ENCODE measurements around a stretch of chr17.

DNA sequence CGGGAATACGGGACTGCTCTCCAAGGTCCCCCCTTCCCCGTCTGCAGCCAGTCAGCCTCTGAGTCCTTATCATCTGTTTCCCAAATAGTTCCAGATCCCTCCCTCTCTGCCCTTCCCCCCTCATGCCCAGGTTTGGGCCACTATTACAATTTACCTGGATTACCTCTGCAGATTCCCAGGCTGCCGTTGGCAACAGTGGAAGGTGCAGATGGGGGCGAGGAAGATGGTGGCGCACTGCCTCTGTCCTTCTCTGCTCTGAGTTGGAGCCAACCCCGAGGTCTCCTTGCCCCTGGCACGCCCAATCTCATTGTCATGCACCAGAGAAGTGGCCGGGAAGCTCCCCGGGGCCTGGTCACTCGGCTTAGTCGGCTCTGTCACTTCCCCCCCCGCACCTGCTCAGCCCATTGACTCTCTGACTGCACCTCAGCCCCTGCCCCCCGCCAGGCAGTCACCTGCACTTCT lies 18.3 kb upstream of the RPTOR start:
- RRBS, 2 experiments: no CpG with 5 or more reads among the region's 14 CpGs
CAGE:
- cytosol, long polyA minus RNA: no peak
- cytosol, long polyA plus RNA: no peak
- long polyA plus RNA: no peak
- nucleus, long polyA minus RNA: no peak
- nucleus, long polyA plus RNA: no peak

- RRBS, 2 experiments: no CpG with 5 or more reads among the region's 9 CpGs
CAGE:
- cytosol, long polyA minus RNA: no peak
- cytosol, long polyA plus RNA: no peak
- long polyA plus RNA: no peak
- nucleus, long polyA minus RNA: no peak
- nucleus, long polyA plus RNA: no peak
Measured at GRCh38 chr17:80718428-80718975, 173.9 kb downstream of the RPTOR start.

DNA sequence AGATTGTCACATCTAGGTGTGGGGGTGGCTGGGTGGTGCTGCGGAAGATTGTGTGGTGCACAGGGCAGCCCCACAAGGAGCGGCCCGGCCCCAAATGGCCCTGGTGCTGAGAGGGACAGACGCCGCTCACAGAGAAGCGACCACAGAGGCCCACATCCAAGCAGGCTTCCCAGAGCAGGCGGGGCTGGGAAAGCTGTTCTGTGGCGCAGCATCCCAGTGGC lies 181.2 kb downstream of the RPTOR start:
- RRBS, 2 experiments: no CpG with 5 or more reads among the region's 8 CpGs
CAGE:
- cytosol, long polyA minus RNA: no peak
- cytosol, long polyA plus RNA: no peak
- long polyA plus RNA: no peak
- nucleus, long polyA minus RNA: no peak
- nucleus, long polyA plus RNA: no peak

- RRBS, 2 experiments: 94 to 98% methylated on average over 5 of the region's 12 CpGs
CAGE:
- cytosol, long polyA minus RNA: no peak
- cytosol, long polyA plus RNA: no peak
- long polyA plus RNA: no peak
- nucleus, long polyA minus RNA: no peak
- nucleus, long polyA plus RNA: no peak
Measured at GRCh38 chr17:80762154-80762656, 217.6 kb downstream of the RPTOR start.

- RRBS, 2 experiments: no CpG with 5 or more reads among the region's 8 CpGs
CAGE:
- cytosol, long polyA minus RNA: no peak
- cytosol, long polyA plus RNA: no peak
- long polyA plus RNA: no peak
- nucleus, long polyA minus RNA: no peak
- nucleus, long polyA plus RNA: no peak
Measured at GRCh38 chr17:80773078-80773496, 218.6 kb upstream of the CHMP6 start.

DNA sequence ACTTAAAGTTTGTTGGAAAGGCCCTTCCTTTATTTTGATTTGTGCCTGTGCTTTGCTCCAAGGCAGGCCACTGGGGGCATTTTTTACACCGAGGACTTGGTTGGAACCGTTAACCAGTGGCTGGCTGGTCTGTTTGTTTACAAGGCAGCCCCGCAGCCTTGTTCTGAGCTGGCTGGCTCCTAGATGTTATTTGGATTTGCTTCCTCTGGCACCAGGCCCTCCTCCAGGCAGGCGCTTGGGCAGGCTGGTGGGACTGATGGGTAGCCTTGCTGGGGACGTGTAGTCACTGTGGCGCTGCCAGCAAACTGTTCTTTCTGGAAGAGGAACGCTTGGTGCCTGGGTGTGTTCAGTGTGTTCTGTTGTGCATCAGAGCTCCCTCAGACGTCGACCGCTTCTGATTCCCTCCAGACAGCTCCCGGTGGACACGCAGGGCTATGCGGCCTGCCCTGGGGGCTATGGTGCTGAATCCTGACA lies 218.1 kb upstream of the CHMP6 start:
- RRBS, 2 experiments: no CpG with 5 or more reads among the region's 13 CpGs
CAGE:
- cytosol, long polyA minus RNA: no peak
- cytosol, long polyA plus RNA: no peak
- long polyA plus RNA: no peak
- nucleus, long polyA minus RNA: no peak
- nucleus, long polyA plus RNA: no peak

DNA sequence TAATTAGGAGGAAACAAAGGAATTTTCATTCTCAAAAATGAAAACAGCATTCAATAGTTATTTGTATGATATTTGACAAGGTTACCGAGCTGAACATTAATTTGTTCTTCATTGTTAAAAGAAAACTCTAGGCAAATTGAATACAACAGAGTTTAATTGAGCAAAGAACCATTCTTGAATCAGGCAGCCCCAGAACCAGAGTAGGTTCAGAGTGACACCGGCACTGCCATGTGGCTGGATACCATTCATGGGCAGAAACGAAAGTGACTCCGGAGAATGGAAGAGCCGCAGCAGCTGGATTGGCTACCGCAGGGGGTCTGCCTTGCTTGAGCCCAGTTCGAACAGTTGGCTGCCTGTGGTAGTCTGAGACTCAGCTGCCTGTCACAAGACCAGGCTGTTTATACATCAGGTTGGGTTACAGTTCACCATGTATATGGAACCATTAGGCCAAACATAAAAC lies 205.3 kb upstream of the CHMP6 start:
- RRBS, 2 experiments: no CpG with 5 or more reads among the region's 7 CpGs
CAGE:
- cytosol, long polyA minus RNA: no peak
- cytosol, long polyA plus RNA: no peak
- long polyA plus RNA: no peak
- nucleus, long polyA minus RNA: no peak
- nucleus, long polyA plus RNA: no peak

GRCh38 chr17:80859096-80859706 lies 132.4 kb upstream of the CHMP6 start:
- RRBS, 2 experiments: 94 to 96% methylated on average over 8 of the region's 24 CpGs
CAGE:
- cytosol, long polyA minus RNA: no peak
- cytosol, long polyA plus RNA: no peak
- long polyA plus RNA: no peak
- nucleus, long polyA minus RNA: start-site peak on the plus strand at chr17:80858842-80859584, 27 reads
- nucleus, long polyA plus RNA: no peak

DNA sequence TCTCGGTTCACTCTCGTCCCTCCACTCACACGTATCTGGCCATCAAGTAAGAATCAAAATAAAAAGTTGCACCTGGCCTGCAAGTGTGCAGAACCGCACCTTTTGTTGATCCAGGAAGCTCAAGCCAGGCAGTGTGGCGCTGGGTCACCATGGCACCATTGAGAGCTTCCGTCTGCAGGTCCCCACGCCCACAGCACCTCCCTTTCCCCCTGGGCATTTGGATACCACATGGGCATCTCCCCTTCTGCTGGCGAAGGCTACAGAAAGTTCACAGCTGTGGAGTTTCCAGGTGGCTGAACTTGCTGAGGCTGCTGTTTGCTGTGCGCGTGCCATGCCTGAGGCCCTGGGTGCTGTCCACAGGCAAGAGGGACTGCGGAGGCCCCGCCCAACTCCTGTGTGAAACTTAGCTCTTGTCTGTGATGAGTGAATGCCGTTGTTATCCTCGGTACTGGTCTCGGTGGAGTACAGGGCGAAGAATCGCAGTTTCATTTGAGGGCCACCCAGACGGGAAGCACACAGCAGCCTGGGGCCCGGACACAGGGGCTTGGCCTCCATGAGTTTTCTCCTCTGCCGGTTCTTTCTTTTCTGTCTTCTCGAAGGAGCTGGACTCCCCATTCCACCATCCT lies 90.8 kb upstream of the CHMP6 start:
- RRBS, 2 experiments: no CpG with 5 or more reads among the region's 21 CpGs
CAGE:
- cytosol, long polyA minus RNA: no peak
- cytosol, long polyA plus RNA: no peak
- long polyA plus RNA: no peak
- nucleus, long polyA minus RNA: no peak
- nucleus, long polyA plus RNA: no peak

DNA sequence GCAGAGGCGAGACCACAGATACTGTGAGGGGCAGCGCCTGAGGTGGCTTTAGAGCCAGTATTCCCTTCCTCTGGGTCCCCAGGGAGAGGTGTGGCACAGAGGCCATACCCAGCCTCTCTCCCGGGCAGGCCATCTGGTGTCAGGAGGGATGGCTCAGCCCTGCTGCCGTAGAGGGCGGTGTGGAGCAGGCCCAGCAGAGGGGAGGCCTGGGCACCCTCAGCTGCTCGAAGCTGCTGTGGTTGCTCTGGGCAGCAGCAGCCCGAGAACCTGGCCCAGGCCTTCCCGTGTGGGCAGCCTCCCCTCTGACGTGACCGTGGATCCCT lies 32.8 kb upstream of the CHMP6 start:
- RRBS, 2 experiments: no CpG with 5 or more reads among the region's 10 CpGs
CAGE:
- cytosol, long polyA minus RNA: no peak
- cytosol, long polyA plus RNA: no peak
- long polyA plus RNA: no peak
- nucleus, long polyA minus RNA: no peak
- nucleus, long polyA plus RNA: no peak

DNA sequence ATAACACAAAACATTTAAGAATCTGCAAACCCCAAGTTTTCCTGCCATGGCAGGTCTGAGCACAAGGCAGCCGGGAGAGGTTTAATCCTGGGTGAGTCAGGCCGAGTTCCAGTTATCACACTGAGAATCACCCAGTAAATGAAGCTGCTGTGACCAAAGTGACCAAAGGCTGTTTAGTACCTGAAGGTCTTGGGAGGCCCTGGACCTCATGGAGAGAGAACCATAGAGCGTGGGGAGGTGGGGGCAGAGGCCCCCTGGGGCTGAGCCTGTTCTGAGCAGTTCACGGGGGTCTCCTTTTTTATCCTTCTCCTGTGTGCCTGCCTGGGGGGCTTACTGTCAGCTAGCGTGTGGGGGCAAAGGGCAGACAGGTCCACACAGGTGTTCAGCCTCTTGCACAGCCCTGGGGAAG lies 15.7 kb upstream of the BAIAP2 start:
- RRBS, 2 experiments: 5 to 9% methylated on average over 1 of the region's 5 CpGs
CAGE:
- cytosol, long polyA minus RNA: no peak
- cytosol, long polyA plus RNA: no peak
- long polyA plus RNA: no peak
- nucleus, long polyA minus RNA: no peak
- nucleus, long polyA plus RNA: no peak

GRCh38 chr17:81025267-81025791 lies 9.6 kb upstream of the BAIAP2 start:
- RRBS, 2 experiments: no CpG with 5 or more reads among the region's 16 CpGs
CAGE:
- cytosol, long polyA minus RNA: no peak
- cytosol, long polyA plus RNA: no peak
- long polyA plus RNA: no peak
- nucleus, long polyA minus RNA: no peak
- nucleus, long polyA plus RNA: no peak

DNA sequence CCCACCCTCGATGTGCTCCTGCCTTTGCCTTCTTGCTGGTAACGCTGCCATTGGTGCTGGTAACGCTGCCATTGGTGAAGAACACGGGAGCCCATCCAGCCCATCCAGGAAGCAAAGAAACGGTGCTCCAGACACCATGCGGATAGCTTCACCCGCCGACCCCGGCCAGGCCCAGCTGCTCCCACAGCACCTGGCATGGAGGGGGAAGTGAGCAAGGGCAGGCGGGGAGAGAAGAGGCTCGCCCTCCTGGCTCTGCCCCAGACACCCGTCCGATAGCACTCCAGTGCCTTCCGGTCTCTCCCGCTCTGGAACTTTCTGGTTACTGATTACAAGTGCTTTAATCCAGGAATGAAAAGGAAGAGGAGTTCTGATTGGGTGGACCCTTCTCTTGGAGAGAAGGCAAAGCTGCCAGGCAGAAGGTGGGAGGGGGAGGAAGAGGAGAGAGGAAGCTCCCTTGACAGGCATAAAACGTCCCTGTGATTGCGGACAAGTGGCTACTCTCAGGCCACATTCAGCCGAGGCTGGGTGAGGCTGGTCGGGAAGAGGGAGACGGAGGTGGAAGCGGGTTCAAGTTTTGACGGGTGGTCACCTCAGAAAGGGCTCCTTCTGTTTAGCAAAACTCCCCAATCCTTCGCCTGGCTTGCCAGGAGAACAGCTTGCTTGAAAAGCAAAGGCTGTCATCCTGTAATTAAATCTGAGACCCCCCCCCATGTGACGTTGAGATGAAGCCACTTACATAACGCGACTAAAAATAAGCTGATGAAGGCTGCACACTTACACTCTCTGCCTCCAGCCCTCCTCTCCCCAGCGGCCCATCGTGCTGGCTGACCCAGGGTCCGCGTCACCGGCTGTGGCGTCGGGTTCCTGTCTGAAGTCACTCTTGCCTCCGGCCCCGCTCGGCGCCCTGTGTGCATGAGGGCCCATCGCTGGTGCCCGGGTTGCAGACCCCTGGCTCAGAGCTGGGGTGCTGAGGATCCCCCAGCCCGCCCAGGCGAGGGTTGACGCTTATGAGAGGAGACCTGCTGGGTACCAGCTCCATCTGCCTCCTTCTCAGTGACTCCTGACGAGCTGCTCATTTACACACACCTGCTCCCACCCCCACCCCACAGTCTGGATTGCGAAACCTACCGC lies 3.6 kb upstream of the BAIAP2 start:
- RRBS, 2 experiments: 92 to 94% methylated on average over 9 of the region's 45 CpGs
CAGE:
- cytosol, long polyA minus RNA: no peak
- cytosol, long polyA plus RNA: no peak
- long polyA plus RNA: no peak
- nucleus, long polyA minus RNA: no peak
- nucleus, long polyA plus RNA: no peak

DNA sequence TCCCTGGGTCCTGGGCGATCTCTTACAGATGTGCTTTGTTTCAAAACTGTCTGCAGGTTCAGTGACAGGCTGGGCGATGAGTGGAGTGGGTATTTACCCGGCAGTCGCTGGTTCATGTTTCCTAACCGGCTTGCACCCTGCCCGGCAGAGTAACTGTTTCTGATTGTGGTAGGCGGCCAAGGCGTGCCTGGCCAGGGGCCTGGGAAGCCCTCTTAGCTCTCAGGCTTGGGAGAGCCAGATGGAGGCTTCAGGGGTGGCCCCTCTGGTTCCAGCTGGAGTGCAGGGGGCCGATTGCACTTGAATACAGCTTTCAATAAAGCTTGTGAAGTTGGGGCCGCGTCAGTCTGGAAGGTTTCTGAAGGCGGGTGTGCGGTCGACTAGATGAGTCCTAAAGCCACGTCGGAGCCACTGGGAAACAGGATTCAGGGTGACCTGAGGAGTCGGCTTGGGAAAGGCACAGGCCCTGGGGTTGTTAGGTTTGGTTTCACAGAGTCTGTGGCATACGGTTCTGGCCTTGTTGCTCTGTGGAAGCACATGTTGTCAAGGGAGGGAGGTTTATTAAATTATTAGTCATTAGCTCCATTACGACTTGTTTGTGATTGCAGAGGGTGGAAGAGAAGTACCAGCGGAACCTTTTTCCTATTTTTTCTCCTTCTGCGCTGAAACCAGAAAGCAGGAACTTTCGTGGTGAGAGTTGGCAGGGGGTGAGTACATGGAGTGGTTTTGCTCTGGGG lies 1.5 kb downstream of the BAIAP2 start:
- RRBS, 2 experiments: no CpG with 5 or more reads among the region's 22 CpGs
CAGE:
- cytosol, long polyA minus RNA: no peak
- cytosol, long polyA plus RNA: no peak
- long polyA plus RNA: no peak
- nucleus, long polyA minus RNA: no peak
- nucleus, long polyA plus RNA: no peak

GRCh38 chr17:81043544-81044496 lies 8.9 kb downstream of the BAIAP2 start:
- RRBS, 2 experiments: 2 to 3% methylated on average over 4 to 5 of the region's 50 CpGs
CAGE:
- cytosol, long polyA minus RNA: no peak
- cytosol, long polyA plus RNA: no peak
- long polyA plus RNA: no peak
- nucleus, long polyA minus RNA: no peak
- nucleus, long polyA plus RNA: no peak

GRCh38 chr17:81085784-81086185 lies 50.8 kb downstream of the BAIAP2 start:
- RRBS, 2 experiments: 97 to 100% methylated on average over 2 of the region's 15 CpGs
CAGE:
- cytosol, long polyA minus RNA: no peak
- cytosol, long polyA plus RNA: no peak
- long polyA plus RNA: no peak
- nucleus, long polyA minus RNA: no peak
- nucleus, long polyA plus RNA: no peak

- RRBS, 2 experiments: 97 to 99% methylated on average over 3 of the region's 35 CpGs
CAGE:
- cytosol, long polyA minus RNA: no peak
- cytosol, long polyA plus RNA: no peak
- long polyA plus RNA: no peak
- nucleus, long polyA minus RNA: no peak
- nucleus, long polyA plus RNA: no peak
Measured at GRCh38 chr17:81117658-81118747, 47.3 kb upstream of the PVALEF start.

DNA sequence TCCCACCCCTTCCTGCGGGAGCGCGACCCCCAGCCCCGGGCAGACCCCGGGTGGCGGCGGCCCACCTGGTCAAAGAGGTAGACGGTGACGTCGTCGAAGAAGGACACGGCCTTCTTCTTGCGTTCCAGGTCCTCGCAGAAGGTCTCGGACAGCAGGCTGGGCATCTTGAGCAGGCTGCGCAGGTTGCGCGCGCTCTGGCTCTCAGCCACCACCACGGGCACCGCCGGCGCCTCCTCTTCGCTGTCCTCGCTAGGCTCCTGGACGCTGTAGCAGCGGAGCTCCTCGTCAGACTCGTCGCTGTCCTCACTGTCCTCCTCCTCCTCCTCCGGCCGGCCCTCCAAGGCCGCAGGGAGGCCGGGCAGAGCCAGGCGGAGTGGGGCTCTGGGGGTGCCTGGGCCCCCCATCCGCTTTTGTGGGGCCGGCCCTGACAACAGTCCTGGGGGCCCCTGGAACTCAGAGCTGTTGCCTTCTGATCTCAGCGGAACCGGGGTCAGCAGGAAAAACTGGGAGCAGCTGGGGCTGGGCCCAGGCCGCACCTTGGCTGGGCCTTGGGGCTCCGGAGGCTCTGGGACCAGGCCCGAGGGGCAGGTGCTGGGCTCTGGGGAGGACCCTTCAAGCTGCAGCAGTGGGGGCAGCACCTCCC lies 45.0 kb upstream of the PVALEF start:
- RRBS, 2 experiments: 92% methylated on average over 7 to 19 of the region's 42 CpGs
CAGE:
- cytosol, long polyA minus RNA: no peak
- cytosol, long polyA plus RNA: no peak
- long polyA plus RNA: no peak
- nucleus, long polyA minus RNA: no peak
- nucleus, long polyA plus RNA: no peak

GRCh38 chr17:81121708-81122415 lies 43.4 kb upstream of the PVALEF start:
- RRBS, 2 experiments: 97% methylated on average over 12 to 17 of the region's 71 CpGs
CAGE:
- cytosol, long polyA minus RNA: no peak
- cytosol, long polyA plus RNA: no peak
- long polyA plus RNA: no peak
- nucleus, long polyA minus RNA: no peak
- nucleus, long polyA plus RNA: no peak

DNA sequence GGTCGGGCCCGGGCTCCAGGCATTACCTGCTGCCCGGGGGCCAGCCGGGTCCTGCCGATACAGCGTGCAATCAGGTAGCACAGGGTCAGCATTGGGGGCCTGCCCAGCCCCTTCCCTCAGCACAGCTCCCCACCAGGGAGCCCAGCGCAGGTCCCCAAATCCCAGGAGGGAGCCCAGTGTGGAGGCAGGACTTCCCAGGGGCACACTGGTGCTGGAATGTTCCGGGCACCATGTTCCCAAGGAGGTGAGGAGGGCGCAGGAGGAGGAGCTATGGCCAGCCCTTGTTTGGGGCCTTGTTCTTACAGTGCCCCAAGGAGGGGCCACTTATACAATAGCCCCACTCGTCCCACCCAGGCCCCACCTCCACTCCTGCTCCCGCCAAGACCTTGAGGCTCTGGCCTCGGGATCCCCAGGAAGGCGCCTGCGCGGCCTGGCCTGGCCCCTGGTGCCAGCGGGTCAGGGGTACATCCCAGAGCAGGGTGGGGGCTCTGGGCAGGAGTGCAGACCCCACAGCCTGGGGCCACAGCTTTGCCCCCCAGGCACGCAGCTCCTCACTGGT lies 32.6 kb upstream of the PVALEF start:
- RRBS, 2 experiments: 3 to 11% methylated on average over 2 of the region's 17 CpGs
CAGE:
- cytosol, long polyA minus RNA: no peak
- cytosol, long polyA plus RNA: no peak
- long polyA plus RNA: no peak
- nucleus, long polyA minus RNA: no peak
- nucleus, long polyA plus RNA: no peak